LHCN-M2 (cell line): ENCODE measurements around a stretch of chr7.

DNA sequence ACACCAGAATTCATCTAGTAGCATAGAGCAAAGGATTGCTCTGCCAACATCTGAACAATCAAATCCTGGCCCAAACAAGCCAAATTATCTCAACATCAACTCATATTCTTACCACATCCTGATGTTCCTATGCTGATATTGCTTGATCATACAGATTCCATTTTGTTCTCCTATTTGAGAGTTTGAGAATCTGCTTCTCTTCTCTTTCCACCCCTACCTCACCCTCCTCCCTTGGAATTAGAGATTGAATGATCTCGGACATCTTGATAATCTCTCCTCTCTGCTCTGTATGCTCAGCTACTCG lies 633.4 kb downstream of the CNTNAP2 start:
- RAMPAGE, long total RNA = no peak

DNA sequence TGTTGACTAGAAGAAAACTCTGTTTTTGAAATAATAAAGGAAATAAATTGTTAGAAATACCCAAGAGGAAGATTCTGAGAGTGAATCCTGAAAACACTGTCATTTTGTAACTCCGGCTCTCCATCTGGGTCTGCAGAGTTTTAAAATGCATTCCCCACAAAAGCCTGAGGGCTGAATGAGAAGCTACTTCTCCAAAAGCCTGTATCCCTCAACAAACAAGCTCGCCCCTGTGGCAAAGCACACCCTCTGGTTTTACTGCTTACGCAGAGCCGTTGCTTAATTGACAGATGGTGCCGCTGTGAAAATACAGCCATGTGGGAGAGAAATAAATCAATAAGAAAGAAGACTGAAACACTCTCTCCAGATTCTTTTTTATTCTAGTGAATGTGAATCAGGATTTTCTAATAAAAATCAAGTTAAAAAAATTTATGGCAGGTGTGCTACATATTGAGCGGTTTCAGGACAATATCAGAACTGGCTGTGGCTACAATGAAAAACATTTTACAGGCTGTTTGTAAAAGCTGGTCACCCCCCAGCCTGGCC lies 32.3 kb downstream of the C7orf33 start:
- RAMPAGE, long total RNA = no peak

GRCh38 chr7:148688540-148689113 lies 10.1 kb upstream of the CUL1 start:
- RAMPAGE, long total RNA = no peak

- RAMPAGE, long total RNA = no peak
Measured at GRCh38 chr7:149013970-149014169, 14.4 kb downstream of the PDIA4 start.

DNA sequence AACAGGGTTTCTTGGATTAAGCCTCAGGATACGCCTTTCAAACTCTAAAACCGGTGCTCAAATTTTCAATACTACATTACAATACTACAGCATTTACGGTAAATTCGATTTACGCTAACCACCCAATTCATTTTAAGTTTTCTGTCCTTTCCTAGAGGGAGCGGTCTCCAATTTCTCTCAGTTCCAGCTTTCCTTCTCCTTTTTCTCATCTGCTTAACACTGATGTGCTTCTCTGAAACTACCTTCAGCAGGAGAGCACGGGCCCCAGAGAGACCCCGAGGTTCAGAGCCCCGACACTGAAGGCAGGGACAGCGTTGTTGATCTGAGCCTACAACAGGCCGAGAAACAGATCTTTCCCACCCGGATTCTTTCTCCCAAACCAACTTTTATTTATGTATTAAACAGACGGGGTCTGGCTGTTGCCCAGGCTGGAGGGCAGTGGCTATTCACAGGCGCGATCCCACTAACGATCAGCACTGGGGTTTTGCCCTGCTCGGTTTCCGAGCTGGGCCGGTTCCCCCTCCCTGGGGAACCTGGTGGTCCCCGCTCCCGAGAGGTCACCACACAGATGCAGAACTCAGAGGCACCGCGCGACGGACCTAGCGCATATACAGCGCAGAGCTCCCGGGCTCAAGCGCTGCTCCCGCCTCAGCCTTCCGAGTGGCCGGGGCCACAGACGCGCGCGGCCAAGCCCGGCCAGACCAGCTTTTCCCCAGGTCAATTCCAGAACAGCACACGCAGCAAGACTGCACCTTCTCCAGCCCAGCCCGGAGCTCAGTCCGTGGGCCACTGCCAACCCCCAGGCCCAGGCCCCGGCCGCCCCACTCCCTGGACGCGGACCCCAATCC lies 610 bp downstream of the ZNF425 start:
- RAMPAGE, long total RNA = no peak

DNA sequence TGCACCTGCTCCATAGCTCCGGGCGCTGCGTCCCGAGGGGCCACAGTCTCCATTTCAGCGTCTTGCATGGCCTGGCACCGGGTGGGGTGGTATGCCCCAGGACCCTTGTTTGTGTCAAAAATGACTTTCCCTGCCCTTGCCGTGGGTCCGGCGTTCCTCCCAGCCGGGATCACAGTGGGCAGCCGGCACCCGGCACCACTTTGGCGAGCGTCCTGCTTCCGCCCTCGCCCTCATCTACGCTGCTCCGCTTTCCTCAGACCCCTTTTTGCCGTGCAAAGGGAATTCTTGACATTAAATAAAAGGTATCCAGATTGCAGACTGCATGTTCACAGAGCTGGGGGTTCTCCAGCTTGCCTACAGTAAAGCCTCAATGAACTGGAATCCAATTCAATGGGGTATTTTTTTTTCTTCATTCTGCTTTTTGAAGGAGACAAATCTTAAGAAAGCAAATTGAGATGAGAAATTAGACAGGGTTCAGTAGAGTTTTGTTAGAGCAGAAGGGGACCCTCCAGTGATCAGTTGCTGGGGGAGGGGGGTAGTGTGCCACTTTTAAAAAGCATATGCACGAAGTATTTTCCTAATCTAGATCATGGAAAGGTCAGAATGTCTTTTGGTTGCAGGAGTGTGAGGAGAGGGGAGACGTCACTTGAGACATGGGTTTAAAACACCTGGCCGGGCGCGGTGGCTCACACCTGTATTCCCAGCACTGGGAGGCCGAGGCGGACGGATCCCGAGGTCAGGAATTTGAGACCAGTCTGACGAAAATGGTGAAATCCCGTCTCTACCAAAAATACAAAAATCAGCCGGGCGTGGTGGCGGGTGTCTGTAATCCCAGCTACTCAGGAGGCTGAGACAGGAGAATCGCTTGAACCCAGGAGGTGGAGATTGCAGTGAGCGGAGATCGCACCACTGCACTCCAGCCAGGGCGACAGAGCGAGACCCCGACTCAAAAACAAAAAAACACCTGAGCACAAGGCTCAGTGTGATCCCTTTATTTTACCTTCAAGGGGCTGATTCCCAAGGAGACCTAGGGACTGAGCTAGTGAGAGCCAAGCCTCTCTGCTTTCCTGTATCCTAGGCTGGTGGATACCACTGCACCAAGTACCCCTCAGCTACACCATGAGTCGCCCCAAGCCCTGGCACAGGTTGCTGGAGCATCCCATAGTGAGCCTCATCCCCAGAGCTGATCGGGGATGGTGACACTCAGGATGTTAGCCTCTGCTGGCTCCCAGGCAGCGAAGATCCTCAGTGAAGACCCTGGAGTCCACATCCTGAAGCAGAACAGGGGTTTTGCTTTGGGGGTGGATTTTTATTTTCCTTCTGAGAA lies 13.1 kb upstream of the ZNF212 start:
- RAMPAGE, long total RNA = no peak

DNA sequence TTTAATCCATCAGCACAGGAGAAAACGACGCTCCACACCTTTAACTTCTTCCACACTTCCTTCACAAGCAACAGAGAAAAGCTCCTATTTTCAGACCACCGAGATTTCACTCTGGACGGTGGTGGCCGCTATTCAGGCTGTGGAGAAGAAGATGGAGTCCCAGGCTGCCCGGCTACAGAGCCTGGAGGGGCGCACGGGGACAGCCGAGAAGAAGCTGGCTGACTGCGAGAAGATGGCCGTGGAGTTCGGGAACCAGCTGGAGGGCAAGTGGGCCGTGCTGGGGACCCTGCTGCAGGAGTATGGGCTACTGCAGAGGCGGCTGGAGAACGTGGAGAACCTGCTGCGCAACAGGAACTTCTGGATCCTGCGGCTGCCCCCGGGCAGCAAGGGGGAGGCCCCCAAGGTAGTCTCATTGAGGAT lies 10.7 kb downstream of the ZNF212 start:
- RAMPAGE, long total RNA = no peak

DNA sequence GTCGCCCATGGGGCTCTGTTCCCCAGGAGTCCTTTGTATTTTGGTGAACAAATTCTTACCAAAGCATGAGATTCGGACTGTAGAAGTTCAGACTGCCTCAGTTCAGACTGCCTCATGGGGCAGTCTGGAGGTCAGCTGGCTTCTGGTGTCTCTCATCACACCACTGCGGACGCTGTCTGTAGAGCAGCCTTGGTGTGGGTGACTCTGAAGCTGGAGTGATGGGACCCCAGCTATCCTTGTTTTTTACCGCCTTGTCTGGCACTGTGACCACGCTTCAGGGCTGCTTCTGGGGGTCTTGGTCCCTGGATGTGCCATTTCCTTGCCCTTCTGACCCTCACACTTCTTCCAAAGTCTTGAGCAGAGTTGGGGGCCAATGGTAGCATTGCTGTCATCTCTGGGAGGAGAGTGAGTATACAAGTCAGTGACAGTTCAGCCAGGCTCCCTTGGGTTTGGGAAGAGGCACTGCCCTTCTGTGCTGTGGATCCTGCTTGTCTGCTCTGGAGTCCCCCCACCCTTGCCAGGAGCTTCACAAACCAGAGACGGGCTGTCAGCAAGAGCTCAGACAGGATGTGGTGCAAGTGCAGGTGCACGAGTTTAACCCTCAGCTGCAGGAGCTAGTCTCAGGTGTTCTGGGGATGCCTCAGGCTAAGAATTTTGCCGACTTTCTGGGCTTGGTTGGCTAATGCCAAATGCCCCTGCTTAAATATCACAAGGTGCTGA lies 22.1 kb downstream of the ZNF783 start:
- RAMPAGE, long total RNA = no peak

DNA sequence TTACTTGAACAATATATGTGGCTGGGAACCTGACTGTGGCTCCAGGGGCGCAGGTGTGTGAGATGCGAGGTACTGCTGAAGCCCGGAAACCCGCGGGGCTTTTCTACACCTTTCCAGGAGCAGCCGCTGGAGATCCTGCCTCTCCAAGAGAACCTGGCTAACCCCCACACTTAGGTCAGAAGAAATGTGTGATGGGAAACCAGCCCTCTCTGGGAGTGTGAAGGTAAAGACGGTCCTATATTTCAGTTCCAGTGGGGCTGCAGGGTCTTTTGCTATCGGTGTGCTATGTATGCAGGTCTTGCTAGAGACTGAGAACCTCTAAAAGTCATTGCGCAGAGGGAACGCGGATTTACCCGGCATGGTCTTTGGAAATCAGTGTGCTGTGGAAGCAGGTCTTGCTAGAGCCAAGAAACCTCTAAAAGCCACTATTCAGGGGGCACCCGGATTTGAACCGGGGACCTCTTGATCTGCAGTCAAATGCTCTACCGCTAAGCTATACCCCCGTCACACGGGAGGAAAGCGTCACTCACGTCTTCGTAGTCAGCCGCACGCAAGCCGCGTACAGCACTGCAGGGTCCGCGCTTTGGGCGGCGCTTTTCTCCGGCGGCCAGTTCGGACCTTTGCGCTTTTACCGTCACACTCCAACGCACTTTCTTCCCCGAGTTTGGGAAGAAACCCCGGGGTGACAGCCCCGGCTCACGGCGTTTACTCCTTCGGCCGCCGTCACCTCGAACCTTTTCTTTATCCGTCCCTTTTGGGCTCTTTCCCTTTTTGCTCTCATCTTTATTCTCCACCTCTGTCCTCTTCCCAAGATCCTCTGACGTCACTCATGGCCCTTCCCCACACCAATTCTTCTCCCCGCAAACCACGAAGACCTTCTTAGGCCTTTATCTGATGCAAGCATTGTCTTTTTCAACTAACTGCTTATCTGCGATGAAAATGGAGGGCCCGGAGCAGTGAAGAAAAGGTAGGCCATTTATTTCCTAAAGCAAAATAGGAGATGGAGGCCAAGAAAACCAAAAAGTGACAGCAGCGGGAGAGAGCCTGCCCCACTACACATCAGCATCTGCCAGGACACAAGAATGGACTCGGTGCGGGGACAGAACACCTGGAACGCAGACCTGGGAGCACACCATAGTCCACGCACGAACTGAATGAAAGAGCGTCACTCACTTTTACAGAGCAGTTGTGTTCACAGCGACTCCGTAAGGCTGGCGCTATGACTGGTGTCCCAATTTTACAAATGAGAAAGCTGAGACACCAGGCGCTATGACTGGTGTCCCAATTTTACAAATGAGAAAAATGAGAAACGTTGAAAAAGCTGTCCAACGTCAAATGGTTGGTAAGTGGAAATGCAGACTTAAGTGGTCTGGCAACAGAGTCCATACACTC lies 45.7 kb downstream of the ZNF777 start:
- RAMPAGE, long total RNA = no peak

DNA sequence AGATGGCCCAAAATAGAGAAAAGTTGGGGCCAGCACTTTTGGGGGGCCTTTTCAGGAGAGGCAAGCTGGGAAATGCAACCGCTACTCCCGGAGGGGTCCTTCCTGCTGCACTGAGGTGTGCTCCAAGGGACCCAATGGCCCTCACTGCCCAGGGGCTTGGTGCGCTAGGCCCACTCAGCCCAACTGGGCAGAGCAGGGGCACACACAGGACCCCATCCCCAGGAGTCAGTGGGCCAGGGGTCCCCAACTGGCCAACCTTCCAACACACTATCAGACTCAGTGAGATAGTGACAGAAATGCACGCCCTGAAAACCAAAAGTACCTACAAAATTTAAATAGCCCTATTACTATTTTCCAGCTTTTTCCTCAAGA lies 12.9 kb upstream of the ZNF777 start:
- RAMPAGE, long total RNA = no peak

DNA sequence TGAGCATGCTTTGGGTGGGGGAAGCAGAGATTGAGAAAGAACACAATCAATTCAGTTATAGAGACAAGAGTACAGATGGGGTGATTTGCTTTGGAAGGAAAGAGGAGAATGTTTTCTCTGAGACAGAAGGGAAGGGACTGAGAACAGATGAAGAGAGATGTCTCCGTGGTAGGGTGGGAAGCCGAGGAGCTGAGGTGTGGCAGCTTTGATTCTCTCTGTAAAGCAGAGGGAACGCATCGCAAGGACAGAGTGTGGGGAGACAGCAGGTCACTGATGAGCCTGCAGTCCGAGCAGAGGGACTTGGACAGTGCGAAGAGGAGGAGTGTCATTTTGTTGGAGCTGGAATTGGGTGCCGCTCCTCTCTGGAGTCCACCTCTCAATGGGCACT lies 63.9 kb upstream of the ZNF746 start:
- RAMPAGE, long total RNA = no peak

DNA sequence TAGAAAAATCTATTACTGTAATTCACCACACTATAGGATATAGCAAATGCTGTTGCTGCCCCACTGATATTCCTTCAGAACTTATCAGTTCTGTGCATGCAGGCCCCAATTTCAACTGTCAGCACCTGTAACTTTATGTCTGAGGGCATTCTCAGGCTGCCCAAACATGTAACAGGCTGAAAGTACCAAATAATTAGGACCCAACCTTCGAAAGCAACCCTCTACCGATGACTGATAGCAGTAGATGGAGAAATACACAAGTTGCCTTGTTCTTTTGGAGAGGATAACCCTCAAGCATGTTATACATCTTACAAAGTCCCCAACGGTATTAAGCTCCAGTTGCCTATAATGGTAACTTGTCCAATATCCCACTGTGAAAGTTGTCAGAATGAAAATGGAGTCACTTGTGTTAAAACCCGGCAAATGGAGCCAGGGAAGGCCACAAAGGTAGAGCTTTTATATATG lies 66.8 kb upstream of the ZNF746 start:
- RAMPAGE, long total RNA = no peak

- RAMPAGE, long total RNA = no peak
Measured at GRCh38 chr7:149596643-149597429, 99.2 kb upstream of the ZNF746 start.

DNA sequence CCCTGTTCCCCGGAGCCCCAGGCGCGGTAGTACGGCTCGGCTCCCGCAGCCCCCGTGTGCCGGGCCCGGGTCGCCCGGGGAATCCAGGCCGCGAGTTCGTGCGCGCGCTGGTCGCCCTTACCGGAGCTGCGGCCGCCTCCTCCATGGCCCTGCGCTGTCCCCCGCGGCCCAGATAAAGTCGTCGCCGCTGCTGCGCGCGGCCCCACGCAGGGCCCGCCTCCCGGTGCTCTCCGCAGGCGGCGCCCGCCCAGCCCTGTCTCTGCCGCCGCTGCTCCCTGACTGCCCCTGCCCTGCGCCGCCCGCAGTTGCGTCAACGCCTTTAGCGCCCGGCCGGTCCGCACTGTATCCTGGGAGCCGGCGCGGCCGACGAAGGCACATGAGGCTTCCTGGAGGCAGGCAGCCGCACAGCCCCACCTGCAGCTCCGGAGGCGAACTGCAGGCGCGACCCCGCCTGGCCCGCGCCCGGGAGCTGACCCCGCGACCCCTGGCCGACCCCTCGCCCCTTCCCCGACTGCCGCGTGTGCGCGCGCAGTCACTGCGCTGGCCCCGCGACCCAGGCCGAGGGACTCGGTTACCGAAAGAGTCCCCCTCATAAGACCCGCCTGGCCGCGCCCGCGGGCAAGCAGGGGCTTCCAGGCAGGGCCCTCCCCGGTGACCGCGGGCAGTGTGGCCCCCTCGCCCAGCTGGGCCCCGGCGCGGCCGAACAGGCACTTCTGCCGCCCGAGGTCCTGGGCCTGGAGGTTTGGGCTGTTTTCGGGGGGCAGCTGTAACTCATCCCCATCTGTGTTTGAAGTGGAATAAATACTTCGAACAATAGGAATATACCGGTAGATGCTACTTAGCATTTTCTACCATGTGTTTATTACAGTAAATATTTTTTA lies 90.1 kb upstream of the KRBA1 start:
- RAMPAGE, long total RNA = no peak

DNA sequence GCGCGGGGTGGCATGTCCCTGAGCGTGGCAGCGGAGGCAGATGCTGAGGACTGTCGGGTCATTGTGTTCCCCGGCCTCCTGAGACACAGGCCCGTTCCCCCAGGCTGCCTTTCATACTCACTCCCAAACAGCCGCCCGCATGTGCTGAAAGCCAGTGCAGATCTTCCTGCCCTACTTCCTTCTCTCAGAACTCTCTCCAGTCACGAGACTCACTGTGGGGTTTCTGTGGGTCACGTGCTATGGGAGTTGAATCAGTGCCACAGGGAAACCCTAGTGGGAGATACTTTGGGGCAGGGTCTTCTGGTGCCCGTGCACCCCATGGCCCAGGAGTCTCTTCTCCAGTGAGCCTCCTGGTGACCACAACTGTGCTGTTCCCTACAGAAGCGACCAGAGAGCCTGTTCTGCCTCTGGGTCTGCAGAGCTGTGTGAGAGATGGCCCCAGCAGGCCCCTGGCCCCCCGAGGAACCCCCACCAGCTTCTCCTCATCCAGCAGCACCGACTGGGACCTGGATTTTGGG lies 10.8 kb downstream of the KRBA1 start:
- RAMPAGE, long total RNA = no peak

GRCh38 chr7:149844172-149844927 lies 6.2 kb downstream of the ZNF862 start:
- RAMPAGE, long total RNA = no peak

GRCh38 chr7:149883769-149884478 lies 10.2 kb downstream of the ATP6V0E2 start:
- RAMPAGE, long total RNA = no peak

DNA sequence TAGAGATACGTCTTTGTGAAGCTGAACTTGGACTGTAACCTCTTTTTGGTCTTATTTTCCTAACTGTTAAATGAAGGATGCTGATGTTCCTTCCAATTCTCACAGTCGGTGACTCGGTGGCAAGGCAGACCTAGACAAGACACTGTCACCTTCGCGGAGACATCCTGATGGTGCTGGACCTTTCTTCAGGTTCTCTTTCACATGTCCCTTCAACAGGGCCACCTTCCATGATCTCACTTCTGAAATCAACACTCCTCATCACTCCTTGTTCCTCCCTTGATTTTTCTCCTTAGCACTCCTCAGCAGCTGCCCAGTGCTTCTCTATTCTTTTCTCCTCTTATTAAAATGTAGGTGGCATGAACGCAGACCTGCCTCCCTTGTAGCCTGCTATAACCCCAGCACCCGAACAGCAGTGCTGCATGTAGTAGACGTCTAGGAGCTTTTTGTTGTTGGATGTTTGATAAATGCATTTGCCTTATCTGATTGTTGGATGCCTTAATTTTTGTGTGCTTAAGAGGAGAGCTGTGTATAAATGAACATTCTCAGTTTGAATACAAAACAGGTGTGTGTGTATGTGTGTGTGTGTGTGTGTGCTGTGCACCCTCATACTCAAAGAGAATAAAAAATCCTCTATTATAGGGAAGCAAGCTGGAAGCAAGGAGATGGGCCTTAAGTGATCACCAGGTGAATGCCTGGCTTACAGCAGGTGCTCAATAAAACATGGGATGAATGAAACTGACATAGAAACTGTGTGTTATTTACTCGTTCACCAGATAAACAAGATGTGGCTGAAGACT lies 220.5 kb upstream of the LRRC61 start:
- RAMPAGE, long total RNA = no peak

DNA sequence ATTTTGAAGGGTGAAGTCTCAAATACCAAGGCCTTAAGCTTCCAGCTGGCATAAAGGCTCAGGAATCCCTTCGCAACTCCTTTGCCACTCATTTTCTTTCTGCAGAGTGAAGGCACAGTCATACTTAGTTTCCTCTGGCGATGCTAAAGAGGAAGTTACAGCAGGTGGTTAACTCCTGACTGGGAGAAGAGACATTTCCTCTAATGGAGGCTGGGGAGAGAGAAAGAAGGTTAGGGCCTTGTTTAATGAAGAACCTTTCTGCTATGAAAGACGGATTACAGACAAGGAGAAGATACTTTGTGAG lies 4.7 kb upstream of the REPIN1 start:
- RAMPAGE, long total RNA = no peak

DNA sequence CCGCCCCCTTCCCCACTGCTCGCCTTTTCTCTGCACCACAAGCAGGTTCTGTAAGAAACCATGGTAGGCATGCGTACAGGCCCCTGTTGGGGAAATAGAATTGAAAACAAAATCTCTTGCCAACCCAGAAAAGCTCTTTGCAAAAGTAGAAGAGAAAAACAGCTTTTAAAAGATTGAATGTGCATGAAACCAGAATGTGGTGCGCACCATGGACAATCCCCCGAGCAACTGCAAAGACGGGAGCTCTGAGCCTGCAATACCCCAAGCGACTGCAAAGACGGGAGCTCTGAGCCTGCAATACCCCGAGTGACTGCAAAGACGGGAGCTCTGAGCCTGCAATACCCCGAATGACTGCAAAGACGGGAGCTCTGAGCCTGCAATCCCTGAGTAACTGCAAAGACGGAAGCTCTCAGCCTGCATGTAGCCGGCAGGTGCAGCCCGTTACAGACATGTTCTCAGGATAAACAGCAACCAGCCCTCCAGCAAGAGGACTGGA lies 6.1 kb downstream of the ZNF775 start:
- RAMPAGE, long total RNA = no peak